Right cardiac atrium (tissue), 1 donor: ENCODE data around the gene SPRED2.

GRCh38 chr2:64137833-64138641 lies 6.2 kb downstream of the PELI1 start:
- PRO-cap, result no peak

GRCh38 chr2:64227926-64228713 lies 83.9 kb upstream of the PELI1 start:
- PRO-cap, result bidirectional peak, plus-strand start at chr2:64228457, minus-strand start at chr2:64228331

DNA sequence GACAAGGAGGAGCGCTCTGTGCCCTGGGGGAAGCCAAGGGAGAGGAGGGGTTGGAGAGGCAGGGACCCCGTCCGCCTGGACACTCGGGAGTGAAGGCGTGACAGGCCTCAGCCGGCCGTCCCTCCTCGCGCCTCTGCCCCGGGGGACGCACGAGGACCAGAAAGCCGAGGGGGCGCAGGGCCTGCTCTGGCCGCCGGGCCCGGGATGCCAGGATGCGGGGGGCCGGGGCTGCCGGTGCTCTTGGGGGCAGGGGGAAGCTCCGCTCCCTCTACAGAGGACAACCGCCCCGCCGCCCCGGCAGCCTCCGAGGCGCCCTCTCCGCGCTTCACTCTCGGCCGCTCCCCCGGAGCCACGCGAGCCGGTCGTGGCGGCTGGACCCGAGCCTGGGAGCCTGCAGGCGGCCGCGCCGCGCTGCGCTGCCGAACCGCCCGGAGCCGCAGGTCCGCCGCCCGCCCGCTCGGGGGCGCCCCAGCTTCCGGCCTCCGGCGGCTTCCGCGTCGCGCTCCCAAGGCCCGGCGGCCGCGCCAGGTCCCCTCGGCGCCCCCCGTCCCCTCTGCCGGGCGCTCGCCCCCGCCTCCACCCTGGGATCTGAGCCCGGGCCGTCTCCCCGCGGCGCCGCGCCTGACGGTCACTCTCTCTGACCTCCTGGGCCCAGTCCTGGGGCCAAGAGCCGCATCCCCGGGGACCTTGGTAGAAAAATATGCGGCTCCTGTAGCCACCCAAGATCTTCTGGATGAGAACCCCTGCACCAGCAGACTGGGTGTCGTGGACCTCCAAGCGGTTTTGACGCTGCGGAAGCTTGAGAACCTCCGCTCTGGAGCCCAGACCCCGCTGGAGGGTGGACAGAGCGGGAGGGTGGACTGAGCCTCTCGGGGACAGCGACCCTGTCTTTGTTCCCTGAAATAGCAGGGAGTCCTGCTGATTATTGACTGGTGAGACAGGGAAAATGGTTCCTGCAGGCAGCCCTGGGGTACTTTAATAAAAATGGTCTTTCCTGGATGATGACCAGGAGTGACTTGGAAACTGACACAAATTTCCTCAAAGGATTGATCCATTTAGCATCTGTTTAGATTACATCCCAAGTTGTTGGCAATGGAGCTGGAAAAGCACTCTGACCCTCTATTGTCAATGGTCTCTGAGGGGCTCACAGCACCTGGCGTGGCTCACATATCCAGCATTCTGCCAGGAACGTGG lies 44.3 kb downstream of the SERTAD2 start:
- PRO-cap, result bidirectional peak, plus-strand start at position 491 of the sequence, minus-strand start at position 418 of the sequence; unidirectional peak, minus-strand start at position 731 of the sequence

DNA sequence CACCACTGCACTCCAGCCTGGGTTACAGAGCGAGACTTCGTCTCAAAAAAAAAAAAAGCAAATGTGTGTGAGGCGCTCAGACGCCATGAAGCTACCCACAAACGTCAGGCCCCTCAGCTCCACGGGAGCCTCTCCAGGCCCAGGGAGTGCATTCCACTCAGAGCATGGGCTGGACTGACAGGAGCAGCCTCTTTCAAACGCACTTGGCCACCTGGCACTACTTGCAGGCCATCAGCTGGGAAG lies 26.9 kb downstream of the SERTAD2 start:
- PRO-cap, result no peak

GRCh38 chr2:64748652-64749083 lies 95.0 kb upstream of the SERTAD2 start:
- PRO-cap, result no peak

GRCh38 chr2:64837970-64838679 lies 151.1 kb upstream of the SLC1A4 start:
- PRO-cap, result no peak

GRCh38 chr2:64917619-64918341 lies 71.4 kb upstream of the SLC1A4 start:
- PRO-cap, result no peak

- PRO-cap, result no peak
Measured at GRCh38 chr2:65030427-65030871, 25.8 kb upstream of the CEP68 start.

- PRO-cap, result no peak
Measured at GRCh38 chr2:65057401-65057898, 1.2 kb downstream of the CEP68 start.

DNA sequence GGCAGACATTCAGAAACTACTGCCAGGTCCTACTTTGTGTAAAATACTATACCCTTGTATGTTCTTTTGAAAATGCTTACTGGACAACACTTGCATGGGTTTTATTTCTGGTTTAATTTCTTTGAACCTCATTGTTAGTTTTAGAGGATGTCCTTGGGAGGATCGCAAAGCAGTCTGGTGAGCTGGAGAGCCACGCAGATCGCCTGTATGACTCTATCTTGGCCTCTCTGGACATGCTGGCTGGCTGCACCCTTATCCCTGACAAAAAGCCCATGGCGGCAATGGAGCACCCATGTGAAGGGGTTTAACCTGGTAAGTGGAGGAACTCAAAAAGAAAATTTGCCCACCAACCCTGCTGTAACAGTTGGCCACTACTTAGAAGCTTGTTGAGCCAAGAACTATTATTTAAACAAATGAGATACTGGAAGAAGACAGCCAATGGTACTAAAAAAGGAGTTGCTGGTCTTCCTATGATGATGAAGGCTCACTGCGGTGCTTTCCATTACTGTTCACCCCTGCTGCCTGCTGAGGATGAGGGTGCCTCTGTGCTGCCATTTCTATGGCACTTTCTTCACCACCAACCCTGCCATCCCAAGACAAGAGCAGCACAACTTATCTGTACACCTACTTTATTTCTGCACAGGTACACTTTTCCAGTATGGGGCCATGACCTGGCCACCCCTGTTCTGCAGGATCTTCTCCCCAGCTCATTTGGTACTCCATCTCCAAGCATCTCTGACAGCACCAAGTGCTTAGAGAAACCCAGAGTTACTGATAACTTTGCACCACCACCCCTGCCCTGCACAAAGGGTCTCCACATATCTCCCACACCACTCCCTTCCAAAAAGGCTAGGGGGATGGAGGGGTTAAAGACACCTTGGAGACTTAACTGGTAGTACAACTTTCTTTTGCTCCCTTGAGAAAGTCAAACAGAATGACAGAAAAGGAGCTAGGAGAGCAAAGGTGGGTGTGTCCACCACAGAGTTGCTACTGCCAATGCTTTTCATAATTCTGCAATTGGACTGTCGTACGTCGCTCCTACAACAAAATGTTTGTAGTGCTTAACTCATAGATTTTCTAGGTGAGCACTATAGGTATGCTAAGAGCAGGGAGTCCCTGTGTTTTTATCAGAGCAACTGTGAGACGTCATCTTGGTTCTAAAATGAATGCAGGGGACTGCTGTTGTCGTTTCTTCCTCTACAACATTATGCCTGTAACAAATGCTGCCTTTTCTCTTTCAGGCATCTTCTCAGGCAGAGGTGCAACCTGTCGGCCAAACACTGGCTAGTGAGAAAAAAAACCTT lies 26.6 kb downstream of the CEP68 start:
- PRO-cap, result no peak

DNA sequence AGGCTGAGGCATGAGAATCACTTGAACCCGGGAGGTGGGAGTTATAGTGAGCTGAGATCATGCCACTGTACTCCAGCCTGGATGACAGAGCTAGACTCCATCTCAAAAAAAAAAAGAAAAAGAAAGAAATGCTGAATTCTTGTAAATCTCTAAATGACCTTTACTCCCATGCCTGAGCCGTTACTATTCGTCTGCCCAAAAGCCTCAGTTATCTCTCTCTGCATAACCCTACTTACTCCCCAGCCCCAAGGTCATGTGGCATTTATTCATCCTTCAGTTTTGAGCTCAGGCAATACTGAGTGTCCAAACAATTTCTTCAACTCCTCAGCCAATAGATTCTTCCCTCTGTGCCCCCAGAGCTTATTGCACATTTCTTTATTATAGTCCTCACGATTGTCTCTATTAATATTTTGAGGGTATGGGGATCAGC lies 28.8 kb downstream of the RAB1A start:
- PRO-cap, result no peak

DNA sequence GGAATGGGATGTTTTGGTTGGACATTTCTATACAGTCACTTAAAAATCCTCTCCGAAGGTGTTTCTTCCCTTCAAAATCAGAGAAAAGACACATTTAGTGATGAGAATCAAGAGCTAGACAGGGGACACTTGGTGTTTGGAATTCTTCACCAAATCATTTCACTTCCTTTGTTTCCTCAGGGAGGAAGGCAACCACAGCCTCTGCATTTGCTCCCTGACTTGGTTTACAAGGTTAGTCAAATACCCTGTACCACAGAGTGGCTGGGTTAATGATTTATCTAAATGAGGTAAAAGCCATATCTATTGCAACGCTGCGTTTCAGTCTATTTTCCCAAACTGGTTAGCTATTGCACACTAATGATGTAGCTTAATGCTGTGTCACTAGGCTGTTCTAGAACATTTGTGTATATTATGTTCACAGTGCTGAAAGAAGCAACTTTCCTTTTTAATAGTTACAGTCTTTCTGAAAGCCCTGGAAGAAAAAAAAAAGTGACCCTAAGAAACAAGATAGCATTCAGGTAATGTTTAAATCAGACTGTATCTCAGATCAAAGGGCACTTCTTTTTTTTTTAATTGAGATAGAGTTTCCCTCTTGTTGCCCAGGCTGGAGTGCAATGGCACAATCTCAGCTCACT lies 40.7 kb upstream of the RAB1A start:
- PRO-cap, result no peak

DNA sequence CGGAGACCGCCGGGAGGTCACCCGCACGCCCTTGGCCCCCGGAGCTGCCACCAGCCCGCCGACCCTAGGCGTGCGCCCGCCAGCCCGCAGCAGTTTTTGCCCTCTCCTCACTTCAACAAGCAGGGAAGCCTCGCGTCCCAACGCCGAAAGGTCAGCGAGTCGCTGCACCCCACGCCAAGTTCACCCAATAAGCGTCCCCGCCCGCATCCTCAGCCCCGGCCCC lies 798 bp downstream of the SPRED2 start:
- PRO-cap, result no peak

DNA sequence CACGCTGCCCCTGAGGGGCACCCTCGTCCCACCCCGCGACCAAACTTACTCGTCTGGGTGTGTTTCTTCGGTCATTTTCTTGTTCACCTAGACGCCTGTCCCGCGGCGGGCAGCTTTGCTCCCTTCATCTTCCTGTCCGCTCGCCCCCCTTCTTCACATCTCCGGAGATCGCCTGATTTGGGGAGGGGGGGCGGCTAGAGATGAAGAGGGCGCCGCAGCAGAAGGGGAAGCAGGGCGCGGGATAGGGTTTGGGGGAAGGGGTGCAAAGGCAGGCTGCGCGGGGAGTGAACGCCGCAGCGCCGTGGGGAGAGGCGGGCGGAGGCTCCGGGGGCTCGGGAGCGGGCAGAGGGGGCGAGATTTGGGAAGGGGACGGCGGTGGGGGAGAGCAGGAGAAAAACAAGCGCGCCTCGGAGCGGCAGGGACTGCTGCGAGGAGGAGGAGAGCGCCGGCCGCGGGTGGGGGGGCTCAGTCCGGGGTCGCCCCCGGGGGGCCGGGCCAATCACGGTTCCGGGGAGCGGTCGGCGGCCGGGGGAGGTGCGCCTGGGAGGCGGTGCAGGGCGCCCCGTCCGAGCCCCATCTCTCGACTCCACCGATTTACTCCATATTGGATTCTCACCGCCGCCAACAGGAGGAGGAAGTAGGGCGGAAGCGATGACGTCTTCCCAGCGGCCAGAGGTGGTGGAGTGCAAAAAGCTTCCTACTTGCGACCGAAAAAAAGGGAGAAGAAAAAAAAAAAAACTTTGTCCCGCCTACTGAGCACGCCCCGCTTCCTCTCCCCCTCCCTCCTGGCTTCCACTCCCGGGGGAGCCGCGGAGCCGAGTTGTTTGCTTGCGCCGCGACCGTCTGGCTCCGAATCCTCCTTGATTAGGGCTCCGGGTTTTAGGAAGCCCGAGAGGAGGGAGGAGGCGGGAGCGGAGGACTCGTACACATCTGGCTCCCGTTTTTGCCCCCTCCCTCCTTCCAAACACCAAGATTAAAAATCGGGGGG lies at the start of gene SPRED2:
SPRED2 (minus strand) TSS at position 687 of the 988 bp plus-strand sequence.
- PRO-cap, result bidirectional peak, plus-strand start at position 795 of the sequence, minus-strand start at position 596 of the sequence; bidirectional peak, plus-strand start at position 891 of the sequence, minus-strand start at position 859 of the sequence

DNA sequence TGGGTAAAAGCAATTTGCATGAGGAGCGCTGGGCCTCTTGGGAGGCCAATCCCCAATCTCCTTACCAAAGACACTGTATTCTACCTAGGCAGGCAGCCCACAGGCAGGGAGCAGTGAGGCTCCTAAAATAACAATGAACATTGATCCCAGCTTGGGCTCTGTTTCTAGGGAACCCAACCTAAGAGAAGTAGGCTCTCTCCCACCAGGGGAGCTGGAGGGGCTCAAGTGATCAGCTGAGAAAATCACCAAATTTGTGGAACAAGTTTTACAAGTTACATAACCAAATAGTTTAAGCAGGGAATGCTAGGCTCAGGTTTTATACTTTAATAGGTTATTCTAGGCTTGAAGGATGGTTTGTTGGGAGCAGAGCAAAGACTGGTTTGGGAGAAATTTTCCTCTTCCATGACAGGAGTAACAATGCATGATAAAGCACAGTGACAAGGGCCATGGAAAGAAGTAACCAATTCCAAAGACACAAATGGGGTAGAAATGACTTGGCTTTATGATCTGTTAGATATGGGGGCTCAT lies 6.1 kb upstream of the SPRED2 start:
- PRO-cap, result no peak

DNA sequence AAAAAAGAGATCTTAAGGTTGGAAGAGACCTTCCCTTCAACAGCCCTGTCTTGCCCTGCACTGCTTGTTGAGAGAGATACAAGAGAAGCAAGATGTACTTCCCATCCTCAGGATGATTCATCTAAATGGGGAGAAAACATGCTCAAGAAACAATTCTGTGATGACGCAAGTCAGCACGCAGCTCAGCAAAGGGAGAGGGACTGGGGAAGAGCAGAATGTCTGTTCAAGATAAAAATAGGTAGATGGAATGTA lies 198.2 kb upstream of the SPRED2 start:
- PRO-cap, result no peak

- PRO-cap, result no peak
Measured at GRCh38 chr2:66439616-66440664, 5.0 kb downstream of the MEIS1 start.

GRCh38 chr2:66440665-66441060 lies 5.7 kb downstream of the MEIS1 start:
- PRO-cap, result bidirectional peak, plus-strand start at chr2:66440919, minus-strand start at chr2:66440763

DNA sequence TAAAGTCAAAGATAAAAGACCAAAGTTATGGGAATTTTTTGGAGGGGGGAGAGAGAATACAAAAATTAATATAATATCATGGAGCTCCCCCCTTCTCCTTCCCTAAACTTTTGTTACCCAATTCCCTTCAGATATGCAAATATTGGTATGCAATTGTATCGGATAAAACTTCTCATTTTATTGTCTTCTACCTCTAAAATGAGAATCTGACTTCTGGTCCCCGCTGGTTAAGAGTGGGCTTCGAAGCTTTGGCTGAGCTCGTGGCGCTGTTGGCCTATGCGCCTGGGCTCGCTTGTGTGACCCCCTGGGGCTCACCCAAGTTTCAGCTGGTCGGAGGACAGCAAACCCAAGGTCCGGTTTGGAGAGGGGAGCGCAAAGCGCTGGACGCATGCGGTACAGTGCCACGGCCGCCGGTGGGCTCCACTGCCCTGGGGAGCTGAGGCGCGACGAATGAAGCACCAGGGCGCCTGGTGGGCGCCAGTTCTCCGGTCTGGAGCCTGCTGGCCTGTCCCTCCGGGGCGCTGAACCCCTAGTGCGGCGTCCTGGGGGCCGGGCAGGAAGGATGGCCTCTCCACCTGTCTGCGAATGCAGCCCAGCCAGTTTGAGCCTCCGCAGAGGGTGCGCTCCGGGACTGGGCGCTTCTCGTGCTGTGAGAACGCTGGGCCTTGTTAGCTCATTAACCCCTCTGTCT lies 10.2 kb downstream of the MEIS1 start:
- PRO-cap, result unidirectional peak, plus-strand start at position 480 of the sequence

GRCh38 chr2:66445637-66445825 lies 10.6 kb downstream of the MEIS1 start:
- PRO-cap, result bidirectional peak, plus-strand start at chr2:66445731, minus-strand start at chr2:66445734